NT2/D1 (cell line): ENCODE data around the genes SMIM1 and ESPN.

- RRBS, 2 experiments: under 1 to 3% methylated on average over 38 of the region's 99 CpGs
Measured at GRCh38 chr1:3771941-3773008, at the start of gene SMIM1. TSS of gene SMIM1 (plus strand) at chr1:3772749.

DNA sequence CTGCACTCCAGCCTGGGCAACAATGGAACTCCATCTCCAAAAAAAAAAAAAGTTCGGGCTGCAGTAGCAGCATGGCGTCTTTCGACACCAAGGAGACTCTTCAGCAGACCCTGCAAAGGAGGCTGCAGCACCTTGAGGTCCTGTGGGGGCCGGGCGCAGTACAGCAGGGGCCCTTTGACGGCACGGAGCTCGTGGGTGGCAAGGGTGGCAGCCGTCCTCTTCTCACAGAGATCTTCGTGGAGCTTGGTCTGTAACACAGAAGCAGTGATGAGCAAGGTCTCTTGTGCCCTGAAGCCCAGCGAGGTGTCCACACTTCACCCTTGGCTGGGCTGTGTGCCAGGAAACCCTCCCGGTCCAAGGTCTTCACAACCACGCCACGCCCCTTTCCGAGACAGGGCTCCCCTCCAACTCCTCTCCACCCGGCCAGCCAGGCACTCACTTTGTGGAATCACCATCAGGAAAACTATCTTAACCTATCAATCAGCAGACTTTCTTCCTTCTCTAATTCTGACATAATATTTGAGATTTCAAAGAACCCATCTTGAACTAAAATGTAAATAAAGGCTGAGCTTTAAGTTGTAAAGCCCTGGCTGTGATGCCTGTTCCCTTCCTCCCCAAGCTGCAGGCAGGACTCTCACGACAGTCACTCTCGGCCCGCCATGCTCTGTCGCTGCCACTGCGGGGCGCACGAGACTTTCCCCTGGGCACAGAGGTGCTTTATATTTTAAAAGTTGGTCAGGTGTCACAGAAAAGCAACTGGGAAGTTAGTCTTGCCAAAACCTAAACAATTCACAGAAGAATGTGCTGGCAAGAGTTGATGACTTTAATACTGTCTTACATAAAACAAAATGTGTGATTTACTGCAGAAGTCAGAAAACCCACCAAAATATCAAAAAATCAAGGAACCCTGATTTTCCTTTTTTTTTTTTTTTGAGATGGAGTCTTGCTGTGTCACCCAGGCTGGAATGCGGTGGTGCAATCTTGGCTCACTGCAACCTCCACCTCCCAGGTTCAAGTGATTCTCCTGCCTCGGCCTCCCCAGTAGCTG lies 11.0 kb downstream of the LRRC47 start:
- RRBS, 2 experiments: 86 to 89% methylated on average over 5 of the region's 25 CpGs

GRCh38 chr1:3880124-3880570 lies 19.9 kb downstream of the C1orf174 start:
- RRBS, 2 experiments: no CpG with 5 or more reads among the region's 7 CpGs

DNA sequence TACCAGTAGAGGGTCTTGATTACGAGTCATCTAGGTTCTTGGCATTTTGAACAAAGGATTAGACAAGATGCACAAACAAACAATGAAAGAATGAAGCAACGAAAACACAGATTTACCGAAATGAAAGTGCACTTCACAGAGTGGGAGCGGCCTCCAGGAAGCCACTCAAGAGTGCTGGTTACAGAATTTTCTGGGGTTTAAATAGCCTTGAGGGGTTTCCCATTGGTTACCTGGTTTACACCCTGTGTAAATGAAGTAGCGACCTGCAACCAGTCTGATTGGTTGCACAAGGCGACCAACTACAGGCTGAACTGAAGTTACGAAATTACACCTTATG lies 22.0 kb upstream of the C1orf174 start:
- RRBS, 2 experiments: no CpG with 5 or more reads among the region's 7 CpGs

DNA sequence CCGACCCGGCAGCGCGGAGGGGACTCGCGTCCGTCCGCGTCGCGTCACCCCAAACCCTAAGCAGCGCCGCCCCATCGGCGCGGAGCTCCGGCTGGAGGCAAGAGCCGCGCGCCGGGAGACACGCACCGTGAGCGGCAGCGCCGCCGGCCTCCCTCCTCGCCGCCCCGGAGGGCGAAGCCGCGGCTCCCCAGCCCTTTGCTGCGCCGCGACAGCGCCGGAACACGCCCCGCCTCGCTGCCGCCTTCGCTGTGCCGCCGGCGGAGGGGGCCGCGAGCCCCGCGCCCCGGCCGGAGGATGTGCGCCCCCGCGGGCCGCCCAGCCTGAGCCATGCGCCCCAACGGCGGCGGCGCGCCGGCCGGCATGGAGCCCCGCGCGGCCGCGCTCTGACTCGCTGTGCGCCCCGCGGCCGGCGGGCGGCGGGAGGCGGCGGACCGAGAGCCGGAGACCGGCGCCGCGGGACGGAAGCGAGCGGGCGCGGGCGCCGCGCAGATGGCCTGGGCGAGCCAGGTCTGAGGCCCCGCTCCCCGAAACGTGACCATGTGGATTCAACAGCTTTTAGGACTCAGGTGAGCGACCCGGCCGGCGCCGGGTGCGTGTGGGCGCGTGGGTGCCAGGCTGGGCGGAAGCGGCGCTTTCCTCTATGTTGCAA lies 604 bp downstream of the AJAP1 start:
- RRBS, 2 experiments: 1 to 2% methylated on average over 48 to 53 of the region's 108 CpGs

DNA sequence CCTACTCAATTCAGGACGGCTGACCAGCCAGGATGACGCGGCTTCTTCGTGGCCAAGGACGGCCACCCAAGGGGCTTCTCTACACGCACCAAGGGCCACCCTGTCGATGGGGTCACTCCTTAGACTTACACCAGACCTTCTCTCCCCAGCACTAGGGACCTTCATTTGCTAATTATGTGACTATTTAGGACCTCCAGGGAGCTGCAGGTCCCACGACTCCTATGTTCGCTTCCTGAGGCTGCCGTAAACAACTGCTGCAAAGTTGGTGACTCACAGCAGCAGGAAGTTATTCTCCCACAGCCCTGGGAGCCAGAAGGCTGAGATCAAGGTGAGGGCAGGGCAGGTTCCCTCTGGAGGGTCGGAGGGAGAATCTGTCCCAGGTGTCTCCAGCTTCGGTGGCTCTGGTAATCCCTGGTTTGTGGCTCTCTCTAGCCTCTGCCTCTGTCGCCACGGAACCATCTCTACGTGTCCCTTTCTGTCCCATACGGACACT lies 135.8 kb downstream of the NPHP4 start:
- RRBS, 2 experiments: no CpG with 5 or more reads among the region's 16 CpGs

DNA sequence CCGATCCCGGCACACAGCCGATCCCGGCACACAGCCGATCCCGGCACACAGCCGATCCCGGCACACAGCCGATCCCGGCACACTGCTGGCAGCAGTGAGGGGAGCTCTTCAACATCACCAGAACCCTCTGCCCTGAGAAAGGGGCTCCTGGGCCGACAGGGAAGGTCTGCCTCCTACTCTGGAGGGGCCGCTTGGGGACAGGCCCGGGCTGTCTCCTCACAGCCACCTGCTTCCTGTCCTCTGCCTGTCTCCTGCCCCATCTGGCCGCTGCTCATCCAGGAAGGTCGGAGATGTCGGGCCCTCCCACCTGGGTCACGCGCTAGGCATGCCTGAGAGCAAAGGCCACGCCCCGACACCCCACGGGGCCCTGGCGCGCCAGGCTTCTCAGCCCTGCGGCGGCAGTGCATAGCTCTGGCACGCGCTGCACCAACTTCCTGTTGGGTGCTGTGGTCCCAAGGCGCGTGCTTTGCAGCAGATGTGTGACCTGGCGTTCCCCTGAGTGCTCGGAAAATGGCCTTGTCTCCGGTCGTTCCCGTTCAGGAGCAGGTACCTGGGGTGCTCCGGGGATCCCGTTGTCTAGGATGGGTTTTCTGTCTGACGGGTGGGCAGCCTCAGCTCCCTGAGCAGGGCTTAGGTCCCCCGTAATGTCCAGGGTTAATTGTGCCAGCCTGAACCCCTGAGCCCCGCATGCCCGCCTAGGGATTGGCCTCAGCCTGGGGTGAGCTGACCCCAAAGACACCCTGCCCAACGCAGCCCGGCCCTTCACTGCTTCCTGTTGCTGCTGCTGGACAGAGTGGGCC lies 19.6 kb upstream of the KCNAB2 start:
- RRBS, 2 experiments: no CpG with 5 or more reads among the region's 42 CpGs

GRCh38 chr1:6035074-6035844 lies 10.4 kb upstream of the KCNAB2 start:
- RRBS, 2 experiments: 88 to 91% methylated on average over 2 to 4 of the region's 22 CpGs

DNA sequence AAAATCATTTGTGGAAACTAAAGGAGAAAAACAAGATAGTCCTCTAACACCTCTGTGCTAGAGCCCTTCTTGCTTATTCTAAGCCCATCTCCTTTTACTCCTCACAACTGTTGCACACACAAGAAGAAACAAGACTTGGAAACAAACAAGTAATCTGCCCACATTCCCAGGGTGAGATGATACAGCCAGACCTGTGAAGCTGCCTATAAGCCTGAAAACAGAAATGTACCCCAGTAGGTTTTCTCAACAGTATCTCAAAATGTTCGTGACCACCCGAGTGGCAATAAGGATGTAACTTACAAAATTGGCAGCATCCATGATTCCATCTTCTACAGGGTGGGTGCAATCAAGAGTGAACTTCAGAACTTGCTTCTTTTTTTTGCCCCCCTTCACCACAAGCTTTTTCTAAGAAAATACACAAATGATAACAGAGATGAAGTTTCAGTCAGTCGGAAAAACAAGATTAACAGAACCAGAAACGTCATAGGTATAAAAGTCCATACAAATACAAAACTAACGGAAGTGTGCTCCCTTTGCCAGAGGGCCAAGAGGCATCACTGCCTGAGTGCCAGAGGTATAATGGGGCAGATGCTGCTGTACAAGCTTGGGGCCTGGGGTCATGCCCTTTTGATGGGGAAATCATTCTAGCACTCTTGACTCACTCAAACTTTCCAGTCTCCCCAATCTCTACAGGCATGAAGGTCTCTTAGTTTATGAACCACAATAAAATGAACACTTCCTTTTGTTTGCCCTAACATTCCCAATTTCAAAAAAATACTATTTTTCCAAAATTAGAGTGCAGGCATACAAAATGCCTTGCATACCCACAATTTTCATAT lies 1.8 kb downstream of the RPL22 start:
- RRBS, 2 experiments: no CpG with 5 or more reads among the region's 5 CpGs

DNA sequence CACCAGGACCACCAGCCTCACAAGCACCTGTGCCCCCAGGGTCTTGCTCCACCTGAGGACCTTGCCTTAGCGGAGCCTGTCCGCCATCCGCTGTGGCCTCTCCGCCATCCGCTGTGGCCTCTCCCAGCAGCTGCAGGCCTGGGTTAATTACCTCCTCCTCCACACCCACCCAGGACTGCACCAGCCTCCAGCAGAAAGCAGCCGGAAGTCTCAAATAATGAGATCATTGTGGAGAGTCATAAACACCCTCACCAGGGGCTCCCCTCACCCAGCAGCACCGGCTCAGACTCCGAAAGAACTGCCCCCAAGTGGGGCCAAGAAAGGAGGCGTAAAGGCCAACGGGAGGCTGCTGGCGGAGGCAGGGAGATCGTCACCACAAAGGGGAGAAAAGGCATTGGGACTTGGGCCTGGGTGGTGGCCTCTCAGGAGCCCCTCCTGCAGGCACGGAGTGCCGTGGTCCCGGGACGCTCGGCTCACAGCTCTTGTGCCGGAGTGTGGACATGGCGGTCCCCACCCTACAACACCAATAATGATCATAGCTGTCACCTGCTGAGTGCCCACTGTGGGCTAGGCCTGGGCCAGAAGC lies 10.7 kb upstream of the GPR153 start:
- RRBS, 2 experiments: 64 to 85% methylated on average over 2 of the region's 19 CpGs

DNA sequence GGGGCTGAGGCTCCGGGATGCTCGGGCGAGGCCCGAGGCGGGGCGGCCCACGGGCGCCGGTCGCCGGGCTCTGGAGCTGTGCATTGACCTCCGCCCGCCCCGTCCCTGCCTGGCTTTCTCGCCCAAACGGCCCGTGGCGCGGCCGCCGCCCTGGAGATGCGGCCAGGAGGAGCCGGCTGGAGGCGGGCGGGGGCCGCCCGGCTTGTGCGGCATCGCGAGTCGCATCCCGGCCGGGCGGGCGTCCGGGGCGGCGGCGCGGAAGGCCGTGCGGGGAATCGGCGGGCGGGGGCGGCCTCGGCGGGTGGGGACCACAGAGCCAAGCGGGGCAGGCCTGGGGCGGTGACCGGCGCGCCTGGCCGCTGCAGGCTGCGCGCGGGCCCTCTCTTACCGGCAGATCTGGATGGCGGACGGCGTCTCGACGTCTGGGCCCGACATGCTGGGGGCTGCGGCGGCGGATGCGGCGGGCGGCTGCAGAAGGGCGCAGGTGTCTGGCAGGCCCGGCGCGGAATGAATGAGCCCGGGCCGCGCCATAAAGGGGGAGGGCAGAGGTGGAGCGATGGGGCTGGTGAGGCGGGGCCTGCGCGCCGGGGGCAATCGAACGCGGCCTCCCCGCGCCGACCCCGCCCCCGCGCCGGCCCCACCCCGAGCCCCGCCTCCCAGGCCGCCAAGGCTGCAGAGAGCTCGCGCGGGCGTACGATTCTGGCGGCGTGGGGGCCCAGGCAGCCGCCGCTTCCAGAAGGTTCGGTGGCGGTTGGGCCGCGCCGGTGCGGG lies 513 bp downstream of the ACOT7 start:
- RRBS, 2 experiments: 1% methylated on average over 44 to 49 of the region's 110 CpGs

DNA sequence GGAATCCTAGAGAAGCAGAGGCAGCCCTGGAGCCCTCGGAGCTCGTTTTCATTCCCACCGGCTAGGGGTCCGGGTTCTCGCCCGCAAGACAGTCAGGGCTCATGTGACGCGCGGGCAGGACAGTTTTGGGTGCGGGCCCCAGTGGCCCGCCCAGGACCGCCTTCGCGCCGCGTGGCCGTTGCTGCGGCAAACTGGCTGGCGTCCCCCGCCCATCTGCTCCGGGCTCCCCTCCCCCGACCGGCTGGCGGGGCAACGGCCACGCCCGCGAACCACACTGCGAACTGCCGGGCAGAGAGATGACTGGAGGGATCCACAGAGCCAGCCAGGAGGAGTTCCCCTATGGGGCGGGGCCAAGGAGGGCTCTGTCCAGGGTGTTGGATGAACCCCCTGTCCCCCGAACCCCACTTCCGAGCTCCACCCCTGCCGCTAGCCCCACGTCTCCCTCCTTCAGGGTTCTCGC lies 903 bp upstream of the HES2 start:
- RRBS, 2 experiments: 3 to 63% methylated on average over 8 of the region's 36 CpGs

GRCh38 chr1:6424115-6424855 lies at the start of gene ESPN:
TSS of gene ESPN (plus strand) at chr1:6424776.
- RRBS, 2 experiments: 1 to 9% methylated on average over 10 of the region's 65 CpGs

- RRBS, 2 experiments: 1 to 2% methylated on average over 21 to 23 of the region's 54 CpGs
Measured at GRCh38 chr1:6446759-6447631, 19.0 kb downstream of the TNFRSF25 start.

GRCh38 chr1:6461031-6461520 lies 4.9 kb downstream of the TNFRSF25 start:
- RRBS, 2 experiments: 97% methylated on average over 3 of the region's 38 CpGs; no CpG with 5 or more reads in 1 of the 2 experiments

DNA sequence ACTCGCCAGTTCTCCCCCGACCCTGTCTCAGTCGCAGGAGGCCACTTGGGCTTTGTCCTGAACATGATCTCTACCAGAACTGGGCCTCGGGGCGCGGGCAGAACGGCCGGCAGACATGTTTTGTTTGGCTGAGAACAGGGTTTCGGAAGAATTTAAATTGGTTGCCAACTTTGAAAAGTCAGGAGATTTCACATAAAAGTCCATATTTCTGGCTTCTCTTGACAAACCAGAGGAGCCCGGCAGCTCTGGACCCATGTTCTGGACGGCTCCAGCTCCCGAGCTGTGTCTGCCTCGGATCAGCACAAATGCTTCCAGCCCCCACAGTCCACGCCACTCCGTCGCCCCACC lies 9.4 kb upstream of the PLEKHG5 start:
- RRBS, 2 experiments: no CpG with 5 or more reads among the region's 16 CpGs

GRCh38 chr1:6525142-6526043 lies 28.9 kb downstream of the NOL9 start:
- RRBS, 2 experiments: no CpG with 5 or more reads among the region's 17 CpGs

- RRBS, 2 experiments: 3% methylated on average over 3 of the region's 33 CpGs
Measured at GRCh38 chr1:6600309-6601603, 1.9 kb downstream of the KLHL21 start.

DNA sequence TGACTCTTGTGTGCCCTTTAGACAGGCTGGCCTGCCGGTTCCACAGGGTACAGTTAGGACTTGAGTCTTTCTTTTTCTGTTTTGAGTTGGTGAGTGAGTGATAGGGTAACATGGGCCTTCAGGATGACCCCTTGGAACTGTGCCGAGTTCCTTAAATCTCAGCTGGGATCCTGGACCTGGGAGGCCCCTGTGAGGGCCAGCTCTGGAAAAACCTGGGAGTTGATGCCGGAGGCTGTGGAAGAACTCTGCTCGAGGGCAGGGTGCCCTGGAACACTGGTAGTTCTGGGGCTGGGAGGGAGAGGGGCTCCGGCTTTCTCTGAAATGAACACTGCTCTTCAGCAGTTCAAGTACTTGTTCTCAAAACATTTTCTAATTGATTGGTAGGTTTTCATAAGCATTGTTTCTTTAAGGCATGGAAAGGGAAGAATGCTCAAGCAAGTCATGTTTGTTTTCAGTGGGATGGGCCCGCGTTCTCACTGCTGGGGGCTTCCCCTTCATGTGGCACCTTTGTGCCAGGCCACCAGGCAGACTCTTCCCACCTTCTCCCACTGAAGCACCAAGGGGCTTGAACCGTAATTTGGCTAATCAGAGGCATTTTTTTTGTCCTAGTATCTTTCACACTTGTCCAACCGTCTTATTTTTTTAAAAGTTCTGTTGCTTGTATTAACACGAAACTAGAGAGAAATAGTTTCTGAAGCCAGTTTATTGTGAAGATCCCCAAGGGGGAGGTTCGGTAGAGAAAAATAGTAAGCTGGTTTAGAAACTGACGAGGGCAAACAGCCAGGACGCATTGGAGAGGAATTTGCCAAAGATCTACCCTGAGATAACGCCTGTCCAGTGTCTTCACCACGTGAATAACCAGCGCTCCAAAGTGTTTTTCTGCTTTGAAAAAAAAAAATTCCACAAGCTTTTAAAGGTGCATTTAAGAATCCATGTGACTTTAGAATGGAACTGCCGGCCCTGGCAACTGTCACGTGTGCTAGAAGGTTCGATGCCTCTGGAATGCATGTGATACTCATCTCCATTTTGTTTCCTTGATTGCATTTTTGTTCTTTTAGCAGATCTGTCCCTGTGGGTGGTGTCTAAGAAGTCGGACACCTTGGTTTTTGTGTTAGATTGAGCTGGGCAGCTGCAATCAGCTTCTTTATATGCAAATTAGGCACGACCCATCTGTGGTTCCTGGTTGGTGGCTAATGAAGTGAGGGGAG lies 1.6 kb upstream of the THAP3 start:
- RRBS, 2 experiments: 93 to 94% methylated on average over 3 of the region's 21 CpGs

GRCh38 chr1:6637962-6638946 lies 13.6 kb downstream of the THAP3 start:
- RRBS, 2 experiments: no CpG with 5 or more reads among the region's 28 CpGs